ENCODE measurements around a stretch of chr10.

DNA sequence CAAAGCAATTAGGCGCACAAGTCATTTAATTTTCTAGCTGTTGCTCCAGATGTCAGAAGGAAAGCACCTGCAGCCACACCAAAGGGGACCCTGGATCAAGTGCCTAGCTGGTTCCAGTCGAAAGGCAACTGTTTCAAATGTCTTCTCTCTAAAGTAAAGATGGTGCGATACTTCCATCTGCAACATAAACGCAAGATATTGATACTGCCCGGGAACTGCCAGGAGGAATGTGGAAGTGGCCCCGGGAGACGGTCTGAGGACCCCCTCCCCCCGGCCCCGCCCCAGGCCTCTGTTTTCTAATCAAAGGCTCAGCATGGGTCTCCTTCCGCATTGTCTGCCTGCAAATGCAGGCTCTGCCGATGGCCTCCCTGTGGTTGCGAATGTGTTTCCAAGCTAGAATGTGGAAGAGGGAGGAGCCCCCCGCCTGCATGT, 224.1 kb upstream of the PPP2R2D start:
- RRBS: no CpG with 5 or more reads among the region's 13 CpGs

DNA sequence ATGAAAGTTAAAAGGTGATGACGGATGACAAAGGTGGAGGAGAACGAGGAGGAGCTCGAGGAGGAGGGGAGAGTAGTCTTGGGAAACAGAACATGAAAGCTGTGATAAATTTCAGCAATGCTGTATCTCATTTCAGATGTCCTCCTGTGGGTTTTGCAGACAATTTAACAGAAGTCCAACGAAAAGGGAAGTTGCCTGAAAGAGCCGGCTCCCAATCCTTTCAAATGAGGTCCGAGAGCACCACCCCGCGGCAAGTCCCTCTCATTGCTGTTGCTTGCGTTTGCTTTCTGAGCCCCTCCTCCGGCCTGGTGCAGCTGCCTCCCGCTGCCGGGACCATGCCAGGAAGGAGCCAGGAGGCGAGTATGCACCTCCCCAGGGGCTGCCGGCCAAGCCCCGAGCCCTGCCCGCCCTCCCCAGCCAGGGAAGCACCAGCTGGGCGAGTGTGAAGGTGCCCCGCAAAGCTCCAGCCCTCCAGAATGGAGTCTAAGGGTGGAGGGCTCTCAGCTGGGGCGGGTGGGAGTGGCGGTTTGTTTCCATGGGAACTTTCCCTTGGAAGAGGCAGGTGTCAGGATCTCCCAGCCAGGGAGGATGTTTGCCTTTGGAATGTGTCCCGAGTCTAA, 25.9 kb upstream of the PPP2R2D start:
- RRBS: no CpG with 5 or more reads among the region's 21 CpGs

DNA sequence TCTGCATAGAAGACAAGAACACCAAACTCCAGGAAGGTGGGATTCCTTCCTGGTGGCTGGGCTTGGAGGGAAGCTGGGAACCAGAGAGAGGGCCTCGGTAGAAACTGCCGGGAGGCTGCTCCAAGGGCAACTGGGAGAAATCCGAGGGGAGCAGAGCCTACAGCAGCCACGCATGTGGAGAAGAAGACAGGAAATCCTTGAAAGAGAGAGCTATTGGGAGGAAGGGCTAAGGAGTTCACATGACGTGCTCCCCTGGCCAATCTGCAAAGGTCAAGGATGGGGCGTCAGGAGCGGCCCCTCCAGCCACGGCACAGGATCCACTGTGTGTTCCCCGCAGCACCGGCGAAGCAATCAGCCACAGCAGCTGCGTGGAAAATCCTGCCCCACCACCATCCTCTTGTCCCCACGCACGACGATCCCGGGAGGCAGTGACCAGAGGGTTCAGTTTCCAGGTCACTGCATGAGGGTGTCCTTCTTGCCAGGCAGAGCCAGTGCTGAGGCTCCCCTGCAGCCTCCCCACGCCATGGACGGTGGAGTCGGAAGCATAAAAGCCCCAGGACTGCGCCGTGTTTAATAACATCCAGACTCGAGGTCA, 8.7 kb upstream of the PPP2R2D start:
- RRBS: no CpG with 5 or more reads among the region's 22 CpGs

DNA sequence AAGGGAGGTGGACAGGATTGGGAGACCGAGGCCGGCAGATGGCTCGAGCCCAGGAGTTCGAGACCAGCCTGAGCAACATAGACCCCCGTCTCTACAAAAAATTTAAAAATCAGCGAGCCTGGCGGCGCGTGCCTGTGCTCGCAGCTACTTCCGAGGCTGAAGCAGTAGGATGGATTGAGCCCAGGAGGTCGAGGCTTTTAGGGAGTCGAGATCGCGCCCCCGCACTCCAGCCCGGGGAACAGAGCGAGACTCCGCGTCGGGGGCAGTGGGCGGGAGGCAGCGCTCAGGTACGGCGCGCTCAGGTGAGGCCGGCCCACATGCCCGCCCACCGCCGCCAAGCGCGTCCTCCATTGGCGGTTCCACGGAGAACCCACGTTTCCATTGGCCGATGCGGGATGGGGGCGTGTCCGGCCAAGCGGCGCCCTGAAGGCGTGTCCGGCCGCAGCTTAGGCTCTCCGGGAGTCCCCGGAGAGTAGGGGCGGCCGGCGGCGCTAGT, 519 bp upstream of the PPP2R2D start:
- RRBS: no CpG with 5 or more reads among the region's 50 CpGs

DNA sequence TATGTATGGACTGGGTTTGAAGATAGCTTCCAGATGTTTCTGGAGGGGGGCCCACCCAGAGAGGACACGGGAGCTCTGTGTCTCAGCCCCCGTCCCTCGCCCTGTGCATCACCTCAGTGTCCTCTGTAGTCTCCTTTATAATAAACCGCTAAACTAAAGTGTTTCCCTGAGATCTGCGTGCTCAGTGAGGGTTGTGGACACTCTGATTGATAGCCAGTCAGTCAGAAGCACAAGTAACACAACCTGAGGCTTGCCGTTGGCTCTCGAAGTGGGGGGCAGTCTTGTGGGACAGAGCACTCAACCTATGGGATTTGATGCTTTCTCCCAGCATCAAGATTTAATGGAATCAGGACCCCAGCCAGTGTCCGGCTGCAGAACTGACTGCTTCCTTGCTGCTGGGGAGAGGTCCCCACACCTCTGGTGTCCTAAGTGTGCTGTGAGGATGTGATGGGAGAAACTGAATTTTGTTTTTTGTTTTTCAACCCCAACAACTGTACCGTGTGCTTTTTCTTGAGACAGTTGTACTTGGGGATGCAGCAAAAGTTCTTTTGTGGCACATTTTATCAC, 10.2 kb downstream of the PPP2R2D start:
- RRBS: no CpG with 5 or more reads among the region's 9 CpGs

GRCh38 chr10:131947436-131947789, 34.3 kb downstream of the BNIP3 start:
- RRBS: no CpG with 5 or more reads among the region's 9 CpGs

DNA sequence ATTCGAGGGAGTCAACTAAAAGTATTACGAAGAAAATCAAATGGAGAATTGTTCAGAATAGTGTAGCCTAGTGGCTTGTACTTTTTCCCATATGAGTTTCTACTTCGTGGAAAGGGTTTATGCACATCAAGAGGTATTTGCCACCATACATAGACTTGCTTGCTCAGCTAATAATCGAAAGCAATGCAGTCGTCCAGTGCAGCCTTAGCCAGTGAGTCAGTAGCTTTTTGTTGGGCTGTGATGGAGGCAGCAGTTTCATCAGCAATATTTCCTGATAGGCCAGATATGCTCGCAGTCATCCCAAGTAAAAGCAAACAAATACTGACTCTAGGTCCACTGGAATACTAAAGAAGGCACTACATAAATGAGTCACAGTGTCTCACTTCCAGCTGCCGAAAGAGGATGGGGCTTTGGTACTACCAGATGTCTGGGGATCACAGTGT, 2.0 kb upstream of the BNIP3 start:
- RRBS: no CpG with 5 or more reads among the region's 7 CpGs

DNA sequence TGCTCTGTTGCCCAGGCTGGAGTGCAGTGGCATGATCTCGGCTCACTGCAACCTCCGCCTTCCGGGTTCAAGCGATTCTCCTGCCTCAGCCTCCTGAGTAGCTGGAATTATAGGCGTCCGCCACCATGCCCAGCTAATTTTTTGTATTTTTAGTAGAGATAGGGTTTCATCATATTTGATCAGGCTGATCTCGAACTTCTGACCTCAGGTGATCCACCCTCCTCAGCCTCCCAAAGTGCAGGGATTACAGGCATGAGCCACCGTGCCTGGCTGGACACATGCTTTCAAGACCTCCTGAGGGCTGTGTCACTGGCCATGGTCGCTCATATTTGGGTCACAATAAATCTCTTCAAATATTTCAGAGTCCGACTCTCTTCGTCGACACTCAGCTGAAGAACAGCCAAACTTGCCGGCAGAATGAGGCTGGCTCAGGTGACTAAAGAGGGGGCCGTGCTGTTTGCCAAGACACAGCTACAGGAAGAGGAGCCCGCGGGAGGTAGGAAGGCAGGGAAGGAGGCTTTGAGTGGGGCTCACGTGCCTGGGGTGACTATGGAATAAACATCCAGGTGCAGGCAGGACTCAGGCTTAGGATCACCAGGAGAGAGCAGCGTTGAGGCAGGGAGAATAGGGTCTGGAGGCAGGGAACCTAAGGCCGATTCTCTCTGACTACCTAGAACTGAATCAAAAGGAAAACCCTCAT, 19.3 kb upstream of the BNIP3 start:
- RRBS: no CpG with 5 or more reads among the region's 19 CpGs

GRCh38 chr10:132332401-132333069, 542 bp downstream of the LRRC27 start:
- RRBS: no CpG with 5 or more reads among the region's 26 CpGs

DNA sequence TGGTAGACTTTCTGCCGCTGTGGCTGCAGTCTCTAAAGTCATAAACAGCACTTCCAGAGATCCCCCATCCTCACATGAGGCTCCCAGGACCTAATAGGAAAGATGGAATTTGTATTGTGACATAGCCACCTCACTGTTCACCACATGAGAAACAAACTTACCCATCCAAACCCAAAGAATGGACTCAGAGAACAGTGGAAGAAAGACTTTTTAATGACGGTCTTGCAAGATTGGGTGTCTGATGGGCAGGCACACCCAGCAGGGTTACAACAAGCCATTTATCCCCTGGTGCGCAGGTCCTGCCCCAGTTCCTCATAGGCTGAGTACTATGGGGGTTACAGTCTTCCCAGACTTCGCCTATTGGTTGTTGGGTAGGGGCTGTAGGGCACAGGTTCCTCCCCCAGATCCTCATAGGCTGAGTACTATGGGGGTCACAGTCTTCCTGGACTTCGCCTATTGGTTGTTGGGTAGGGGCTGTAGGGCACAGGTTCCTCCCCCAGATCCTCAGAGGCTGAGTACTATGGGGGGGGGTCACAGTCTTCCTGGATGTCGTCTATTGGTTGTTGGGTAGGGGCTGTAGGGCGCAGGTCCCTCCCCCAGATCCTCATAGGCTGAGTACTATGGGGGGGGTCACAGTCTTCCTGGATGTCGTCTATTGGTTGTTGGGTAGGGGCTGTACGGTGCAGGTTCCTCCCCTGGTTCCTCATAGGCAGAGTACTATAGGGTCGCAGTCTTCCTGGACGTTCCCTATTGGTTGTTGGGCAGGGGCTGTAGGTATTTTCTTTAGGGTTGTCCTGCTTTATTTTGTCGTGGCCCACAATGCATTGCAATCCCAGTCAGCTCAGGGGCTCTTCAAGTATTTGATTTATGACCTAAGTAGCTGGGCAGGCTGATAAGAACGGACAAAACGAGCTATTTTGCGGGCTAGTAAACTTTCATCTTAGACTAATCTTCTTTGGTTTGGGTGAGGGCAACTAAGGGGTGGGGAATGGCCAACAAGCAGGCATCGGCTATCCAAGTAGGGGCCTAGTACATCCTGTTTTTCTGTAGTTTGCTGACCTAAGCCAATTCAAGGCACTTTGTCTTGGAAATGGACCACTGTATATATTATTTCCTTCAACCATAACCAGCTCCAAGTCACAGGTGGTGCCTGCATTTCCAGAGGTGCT, 3.3 kb downstream of the LRRC27 start:
- RRBS: no CpG with 5 or more reads among the region's 16 CpGs

DNA sequence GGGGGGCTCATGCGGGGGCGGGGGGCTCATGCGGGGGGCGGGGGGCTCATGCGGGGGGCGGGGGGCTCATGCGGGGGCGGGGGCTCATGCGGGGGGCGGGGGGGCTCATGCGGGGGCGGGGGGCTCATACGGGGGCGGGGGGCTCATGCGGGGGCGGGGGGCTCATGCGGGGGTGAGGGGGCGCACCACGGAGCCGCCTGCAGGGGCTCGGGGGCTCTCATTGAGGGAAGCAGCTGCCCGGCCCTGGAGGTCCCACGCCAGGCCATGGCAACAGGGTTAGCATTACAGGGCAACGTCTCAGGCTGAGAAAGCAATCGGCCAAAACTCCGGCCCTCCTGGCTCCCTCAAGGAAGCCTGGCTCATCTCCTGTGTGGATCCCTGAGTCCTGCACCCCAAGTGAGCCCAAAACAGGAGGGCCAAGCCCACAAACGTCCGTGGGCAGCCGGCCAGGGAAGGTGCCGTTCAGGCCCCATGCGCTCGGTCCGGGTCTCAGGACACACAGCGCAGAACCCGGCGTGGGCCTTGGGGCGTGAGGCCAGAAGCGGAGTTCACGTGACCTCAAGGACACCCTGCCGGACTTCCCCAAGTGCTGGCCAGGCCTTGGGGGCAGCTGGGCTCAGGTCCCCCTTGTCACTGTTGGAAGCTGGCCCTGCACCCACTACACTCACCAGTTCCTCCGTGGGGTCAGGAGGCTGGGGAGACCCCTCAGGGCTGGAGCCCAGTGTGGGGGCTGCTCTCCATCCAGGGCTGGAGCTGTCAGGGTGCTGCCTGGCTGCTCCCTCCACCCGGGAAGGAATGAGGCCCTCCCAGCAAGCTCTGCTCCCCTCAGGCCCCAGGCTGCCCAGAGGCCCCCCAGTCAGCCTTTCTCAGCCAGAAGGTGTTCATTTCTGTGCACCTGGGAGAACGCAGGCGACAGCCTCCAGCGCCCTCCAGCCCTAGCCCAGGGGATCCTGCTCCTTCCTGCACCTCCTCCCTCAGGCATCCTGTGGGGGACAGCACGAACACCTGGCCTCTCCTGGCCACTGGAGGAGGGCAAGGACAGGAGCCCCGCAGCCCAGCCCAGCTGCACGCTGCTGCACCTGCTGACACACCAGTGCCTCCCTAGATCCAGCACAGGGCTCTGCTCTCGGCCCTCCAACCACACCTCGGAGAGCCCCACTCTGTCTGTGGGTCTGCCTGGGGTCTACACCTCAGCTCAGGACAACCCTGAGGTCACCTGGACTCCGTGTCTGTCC, 7.9 kb upstream of the PWWP2B start:
- RRBS: 77% methylated on average over 18 of the region's 51 CpGs

- RRBS: 90% methylated on average over 4 of the region's 21 CpGs
Measured at GRCh38 chr10:132413454-132414180, 16.6 kb downstream of the PWWP2B start.

DNA sequence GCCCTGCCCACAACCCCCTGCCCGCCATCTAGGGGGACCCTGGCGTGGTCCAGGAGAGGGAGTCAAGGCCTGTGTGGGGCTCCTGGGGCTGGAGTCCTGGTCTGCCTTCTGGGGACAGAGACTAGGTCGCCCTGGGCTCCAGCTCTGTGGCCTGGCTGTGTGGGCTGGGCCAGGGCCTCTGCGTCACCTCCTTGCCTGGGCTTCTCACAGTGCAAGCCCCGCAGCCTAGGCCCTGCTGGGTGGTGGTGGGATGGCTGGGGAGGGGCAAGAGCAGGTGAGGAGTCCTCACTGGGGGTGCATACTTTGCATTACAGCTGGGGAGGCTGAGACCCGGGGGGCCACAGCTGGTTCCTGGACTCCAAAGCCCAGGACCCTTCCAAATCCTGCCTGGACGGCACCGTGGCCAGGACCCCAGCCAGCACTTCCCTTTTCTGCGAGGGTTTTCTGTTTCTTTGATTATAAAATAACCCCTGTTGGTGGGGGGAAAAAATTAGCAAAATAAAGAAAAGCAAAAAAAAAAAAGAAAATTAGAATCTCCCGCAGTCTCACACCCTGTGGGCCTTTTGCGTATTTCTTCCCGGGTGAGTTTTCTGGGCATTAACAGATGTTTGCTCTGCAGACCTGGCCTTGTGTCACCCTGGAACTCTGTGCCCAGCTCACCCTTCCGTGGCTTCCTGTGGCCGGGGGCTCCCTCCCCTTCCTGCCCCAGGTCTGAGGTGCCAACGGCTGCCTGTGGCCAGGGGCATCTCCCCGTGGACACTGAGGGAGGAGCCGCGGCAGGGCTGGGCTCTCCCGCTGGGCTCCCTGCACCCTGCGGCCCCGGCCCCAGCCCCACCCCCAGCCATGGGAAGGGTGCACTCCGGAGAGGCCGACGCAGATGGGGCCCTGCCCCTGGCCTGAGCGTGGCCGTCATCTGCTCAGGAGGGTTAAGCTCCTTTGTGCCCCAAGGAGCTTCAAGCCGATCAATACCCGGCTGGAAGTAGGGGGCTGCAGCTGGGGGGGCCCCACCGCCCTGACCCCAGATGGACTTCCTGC, 23.8 kb downstream of the PWWP2B start:
- RRBS: 93% methylated on average over 8 of the region's 29 CpGs

DNA sequence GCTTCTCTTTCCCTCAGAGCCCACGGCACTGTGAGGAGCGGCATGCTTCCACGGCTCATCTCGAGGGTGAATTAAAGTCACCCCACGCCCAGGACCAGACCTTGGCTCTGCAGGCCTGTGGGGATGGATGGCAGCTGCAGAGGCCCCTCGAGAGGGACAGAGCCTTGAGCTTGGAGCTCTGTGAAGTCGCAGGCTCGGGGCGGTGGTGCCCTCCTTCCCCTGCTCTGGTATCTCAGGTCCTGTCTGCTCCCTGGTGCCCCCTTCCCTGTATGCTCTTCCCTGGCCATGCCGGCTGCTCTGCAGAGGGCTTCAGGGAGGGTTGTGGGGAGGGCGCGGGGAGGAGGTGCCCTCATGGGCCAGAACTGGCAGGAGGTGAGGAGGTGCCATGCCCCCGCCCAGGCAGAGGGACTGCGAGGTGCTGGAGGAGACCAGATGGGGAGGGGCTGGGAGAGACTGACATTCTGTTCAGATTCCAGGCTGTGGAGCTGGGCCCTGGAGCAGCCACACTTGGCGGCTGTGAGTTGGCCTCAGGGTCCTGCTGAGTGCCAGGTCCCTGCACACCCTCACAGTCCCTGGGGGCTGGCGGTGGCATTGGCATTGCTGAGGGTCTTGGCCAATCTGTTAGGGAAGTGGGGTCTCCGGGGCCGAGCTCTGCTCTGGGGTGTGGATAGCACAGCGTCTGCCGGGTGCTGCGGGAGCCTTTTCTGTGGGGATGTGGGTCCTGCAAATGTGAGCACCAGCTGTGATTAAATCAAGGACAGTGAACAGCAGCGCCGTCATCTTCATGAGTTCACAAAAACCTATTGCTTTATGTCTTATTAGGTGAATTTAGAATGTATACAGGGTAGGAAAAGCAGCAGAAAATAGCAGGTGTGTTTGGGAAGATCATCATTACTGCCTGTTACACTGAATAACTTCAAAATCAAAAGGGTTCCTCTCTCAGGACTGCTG, 25.4 kb downstream of the INPP5A start:
- RRBS: 85% methylated on average over 4 of the region's 23 CpGs

GRCh38 chr10:132568699-132569278, 31.2 kb downstream of the INPP5A start:
- RRBS: no CpG with 5 or more reads among the region's 13 CpGs

GRCh38 chr10:132571039-132571554, 33.5 kb downstream of the INPP5A start:
- RRBS: no CpG with 5 or more reads among the region's 11 CpGs

GRCh38 chr10:132579371-132580033, 41.9 kb downstream of the INPP5A start:
- RRBS: 92% methylated on average over 2 of the region's 14 CpGs

GRCh38 chr10:132627092-132628060, 89.8 kb downstream of the INPP5A start:
- RRBS: 92% methylated on average over 1 of the region's 44 CpGs

GRCh38 chr10:132667612-132668679, 118.0 kb downstream of the NKX6-2 start:
- RRBS: 96% methylated on average over 2 of the region's 21 CpGs

DNA sequence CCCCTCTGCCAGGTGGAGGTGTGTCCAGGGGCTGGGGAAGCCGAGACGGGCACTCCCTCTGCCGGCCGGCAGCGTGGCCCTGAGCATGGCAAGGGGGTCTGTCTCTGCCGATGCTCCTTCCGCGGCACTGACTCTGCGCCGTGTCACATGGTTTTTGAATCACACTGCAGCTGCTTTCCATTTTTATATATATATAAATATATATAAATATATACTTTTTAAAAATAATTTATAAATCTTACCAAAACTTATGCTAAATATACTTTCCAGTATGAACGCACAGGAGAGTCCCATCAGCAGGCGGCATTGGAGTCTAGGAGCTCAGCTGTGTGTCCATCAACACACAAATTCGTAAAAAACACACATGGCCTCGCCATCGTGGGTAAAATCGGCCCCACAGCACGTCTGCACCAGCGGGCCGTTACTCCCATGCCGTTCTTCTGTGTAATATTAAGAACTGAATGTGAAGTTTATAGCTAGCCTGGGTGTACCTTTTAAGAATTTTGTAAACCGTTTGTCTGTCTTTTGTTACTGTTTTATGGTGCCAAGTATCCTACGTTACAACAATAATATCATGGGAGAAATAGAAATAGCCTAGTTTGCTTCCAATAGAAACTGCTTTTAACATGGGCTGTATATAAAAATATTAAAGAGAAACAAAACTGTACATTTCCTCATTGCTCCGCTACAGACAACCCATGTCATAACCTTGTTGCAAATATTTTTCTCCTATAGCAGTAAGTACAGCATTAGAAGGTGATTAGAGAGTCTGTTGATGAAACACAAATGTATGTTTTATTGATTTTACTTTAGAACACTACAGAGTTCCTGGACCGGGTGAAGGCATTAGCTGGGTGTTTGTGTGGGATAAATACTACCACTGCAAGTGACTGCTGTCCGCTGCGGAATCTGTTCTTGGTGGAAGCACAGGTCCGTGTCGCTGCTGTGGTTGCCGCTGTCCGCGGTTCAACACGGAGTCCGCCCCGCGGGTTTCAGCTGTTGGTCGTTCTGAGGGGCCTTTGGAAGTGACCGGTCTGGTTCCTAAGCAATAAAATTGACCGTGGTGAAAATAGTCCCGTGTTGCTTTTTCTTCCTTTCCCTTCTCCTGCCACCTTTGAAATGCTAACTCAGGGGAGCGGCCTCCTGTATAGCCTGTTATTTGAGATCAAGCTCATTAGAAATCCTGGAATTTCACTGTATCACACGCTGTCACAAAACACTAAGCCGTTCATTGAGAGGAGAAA, 3.1 kb downstream of the NKX6-2 start:
- RRBS: no CpG with 5 or more reads among the region's 42 CpGs